ENCODE measurements around the gene AKAP13.

DNA sequence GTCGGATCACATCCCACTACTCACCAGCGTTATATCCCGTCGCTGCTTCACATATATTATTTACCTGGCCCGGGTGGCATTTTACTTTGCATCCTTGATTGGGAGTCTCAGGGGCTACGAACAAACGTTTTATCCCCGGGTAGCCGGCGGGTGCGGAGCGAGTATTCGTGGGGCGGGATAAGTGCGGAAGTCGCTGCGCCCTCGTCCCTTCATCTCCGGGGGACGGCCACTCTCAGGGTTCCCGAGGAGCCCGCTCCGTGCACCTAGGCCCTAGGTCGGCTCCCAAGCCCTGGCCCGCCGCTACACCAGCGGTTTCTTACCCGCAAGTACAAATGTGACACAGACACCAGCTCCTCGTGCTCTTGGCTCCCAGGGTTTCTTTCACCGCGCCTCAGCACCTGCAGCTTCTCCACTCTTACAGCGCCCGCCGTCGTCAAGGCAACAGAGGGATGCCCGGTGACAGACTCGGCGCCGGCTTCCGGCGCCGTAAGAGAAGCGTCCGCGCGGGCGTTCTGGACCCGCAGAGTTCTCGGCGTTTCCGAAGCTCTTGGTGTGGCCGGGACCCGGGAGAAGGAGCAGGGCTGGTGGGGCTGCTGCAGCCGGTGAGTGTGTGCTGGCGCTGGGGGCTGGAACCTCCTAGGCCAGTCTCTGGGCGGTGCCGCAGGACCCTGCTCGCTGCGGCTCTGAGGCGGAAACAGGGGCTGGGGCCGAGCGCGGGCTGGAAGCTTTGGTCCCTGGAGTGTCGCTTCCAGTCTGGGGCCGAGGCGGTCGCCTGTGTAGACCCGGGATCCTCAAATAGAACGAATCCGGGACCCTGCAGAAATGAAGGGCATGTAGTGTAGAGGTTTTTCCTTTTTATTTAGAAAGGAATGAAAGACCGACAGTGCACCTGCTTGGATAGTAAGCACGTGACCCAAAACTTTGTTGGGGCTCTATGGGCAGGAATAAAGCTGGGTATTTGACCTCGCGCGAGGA lies 155.6 kb upstream of the GOLGA6L4 start:
- RRBS, result 9% methylated on average over 15 of the region's 75 CpGs

GRCh38 chr15:84421912-84422355 lies 178.9 kb upstream of the ZSCAN2 start:
- RRBS, result no CpG with 5 or more reads among the region's 36 CpGs

DNA sequence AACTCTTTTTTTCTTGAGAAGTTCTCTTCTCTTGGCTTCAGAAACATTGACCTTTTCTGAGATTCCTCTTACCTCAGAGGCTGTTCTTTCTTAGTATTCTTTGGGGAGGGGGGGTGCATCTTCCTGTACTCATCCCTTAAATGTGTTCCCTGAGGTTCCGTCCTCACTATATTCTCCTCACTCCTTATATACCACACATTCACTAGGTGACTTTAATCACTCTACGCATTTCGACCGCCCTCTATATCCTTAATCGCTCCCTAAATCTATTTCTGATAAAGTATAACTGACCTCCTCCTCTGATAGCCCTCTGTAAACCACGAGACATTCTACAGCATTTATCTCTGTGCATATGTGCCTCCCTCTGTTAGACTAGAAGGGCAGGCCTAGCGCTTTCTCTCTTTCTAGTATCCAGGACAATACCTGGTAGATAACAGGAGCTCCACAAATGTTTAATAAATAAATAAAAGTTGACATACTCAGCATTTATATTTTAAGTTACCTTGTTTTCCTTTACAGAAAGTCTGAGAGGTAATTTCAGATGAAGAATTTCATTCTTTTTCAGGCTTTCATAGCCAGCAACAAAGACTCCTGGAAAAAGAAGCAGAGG lies 1.8 kb downstream of the WDR73 start:
- RRBS, result no CpG with 5 or more reads among the region's 7 CpGs

DNA sequence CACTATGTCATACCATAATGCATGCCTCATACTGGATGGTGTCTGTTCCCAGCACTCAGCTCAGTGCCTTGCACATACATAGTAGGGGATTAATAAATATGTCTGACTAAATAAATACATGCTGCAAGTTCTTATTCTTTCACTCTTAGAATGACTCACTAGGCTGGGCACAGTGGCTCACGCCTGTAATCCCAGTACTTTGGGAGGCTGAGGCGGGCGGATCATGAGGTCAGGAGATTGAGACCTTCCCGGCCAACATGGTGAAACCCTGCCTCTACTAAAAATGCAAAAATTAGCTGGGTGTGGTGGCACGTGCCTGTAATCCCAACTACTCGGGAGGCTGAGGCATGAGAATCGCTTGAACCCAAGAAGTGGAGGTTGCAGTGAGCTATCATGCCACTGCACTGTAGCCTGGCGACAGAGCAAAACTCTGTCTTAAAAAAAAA lies 12.7 kb upstream of the ZNF592 start:
- RRBS, result no CpG with 5 or more reads among the region's 8 CpGs

DNA sequence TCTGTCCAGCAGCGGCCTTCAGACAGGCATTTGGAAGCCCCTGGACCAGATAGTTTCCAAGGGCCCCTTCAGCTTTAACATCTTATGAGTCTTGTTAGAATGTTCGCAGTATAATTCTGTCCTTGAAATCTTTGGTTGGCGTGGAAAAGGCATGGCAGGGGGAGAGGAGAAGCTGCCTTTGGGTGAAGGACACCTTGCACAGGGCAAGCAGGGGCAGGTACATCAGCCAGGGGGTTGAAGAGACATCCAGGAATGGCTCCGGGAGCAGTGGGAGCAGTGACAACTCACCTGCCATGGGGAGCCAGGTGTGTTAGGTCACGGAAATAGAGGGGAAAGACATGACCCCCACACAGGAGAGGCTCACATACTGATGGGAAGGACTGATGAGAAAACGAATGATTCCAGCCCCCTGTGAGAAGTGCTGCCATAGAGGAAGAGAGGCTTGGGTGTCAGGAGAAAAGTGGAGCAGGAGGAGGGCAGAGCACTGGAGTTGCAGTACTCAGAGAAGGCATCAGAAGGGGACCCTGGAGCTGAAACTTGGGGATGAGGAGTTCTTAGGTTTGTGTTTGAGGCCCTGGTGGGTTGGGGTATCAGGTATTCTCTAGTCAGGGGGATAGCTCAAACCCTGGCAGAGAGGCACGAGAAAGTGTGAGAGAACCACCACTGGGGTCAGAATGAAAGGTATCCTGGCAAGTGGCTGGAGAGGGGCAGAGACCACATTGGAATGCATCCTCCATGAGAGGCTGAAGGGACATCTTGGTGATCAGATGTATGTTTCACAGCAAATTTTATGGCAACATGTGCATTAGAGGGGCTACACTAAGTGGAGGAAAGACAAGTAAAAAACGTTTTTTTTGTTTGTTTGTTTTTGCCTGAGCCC lies 22.7 kb downstream of the ZNF592 start:
- RRBS, result no CpG with 5 or more reads among the region's 8 CpGs

DNA sequence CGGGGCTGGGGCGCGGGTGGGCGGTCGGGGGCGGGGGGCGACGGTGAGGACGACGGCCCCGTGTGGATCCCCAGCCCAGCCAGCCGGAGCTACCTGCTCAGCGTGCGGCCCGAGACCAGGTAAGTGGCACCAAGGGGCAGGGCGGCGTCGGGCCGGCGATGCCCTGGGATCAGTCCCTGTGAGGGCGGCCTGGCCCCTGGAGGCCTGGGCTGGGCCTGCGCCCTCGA lies 234 bp downstream of the ALPK3 start:
- RRBS, result 75% methylated on average over 4 of the region's 23 CpGs

DNA sequence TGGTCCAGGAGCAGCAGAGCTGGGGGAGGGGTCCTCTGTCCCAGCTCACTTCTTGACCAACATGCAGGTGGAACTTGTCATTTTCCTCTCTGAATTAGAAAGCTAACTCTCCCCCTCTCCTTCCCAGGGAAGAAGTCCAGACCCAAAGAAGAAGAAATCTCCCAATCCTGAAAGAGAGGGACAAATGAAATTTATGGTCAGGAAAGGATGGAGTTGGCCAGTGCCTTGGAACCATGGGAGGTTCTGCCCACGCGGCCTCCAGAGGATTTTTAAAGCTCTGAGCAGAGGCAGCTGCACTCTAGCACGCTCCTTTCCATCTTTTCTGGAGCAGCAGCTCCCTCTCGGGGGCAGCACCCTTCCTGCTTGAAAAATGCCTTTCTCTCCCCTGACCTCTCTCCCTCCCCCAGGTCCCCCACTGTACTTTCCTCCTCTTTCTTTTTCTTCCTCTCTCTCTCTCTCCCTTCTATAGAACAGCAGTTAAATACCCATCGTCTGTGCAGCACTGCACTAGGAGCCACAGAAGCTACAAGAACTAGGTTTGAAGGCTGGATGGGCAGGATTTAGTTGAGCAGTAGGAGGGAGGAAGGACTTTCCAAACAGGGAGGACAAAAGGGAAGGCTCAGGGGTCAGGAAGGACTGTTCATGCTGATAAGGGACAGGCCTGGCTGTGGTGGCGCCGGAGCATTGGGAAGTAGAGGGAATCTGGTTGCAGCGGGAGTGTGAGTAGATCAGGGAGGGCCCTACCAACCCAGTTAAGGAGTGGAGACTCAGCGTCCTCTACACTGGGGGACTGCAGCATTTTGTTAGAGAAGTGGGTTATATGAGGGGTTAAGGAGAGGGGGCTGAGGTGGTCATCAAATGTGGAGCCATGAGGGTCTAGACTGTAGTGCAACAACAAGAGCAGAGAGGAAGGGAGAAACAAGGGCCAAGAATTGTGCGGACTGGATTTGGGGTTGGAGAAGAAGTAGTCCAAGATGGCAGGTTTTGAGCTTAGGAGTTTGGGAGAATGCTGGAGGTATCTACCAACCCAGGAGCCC lies 4.5 kb downstream of the ALPK3 start:
- RRBS, result no CpG with 5 or more reads among the region's 10 CpGs

DNA sequence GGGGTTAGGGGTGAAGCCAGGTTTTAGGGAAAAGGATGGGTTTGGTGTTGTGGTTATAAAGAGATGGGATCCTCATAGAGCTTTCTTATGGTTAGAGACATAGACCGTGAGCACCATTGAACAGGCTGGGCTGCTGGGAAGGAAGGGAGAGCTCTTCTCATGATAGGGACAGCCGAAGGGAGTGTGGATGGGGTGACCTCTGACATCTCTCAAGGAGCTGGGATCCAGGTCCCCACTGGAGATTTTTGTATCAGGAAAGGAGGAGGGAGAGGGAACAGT lies 5.1 kb downstream of the ALPK3 start:
- RRBS, result no CpG with 5 or more reads among the region's 2 CpGs

DNA sequence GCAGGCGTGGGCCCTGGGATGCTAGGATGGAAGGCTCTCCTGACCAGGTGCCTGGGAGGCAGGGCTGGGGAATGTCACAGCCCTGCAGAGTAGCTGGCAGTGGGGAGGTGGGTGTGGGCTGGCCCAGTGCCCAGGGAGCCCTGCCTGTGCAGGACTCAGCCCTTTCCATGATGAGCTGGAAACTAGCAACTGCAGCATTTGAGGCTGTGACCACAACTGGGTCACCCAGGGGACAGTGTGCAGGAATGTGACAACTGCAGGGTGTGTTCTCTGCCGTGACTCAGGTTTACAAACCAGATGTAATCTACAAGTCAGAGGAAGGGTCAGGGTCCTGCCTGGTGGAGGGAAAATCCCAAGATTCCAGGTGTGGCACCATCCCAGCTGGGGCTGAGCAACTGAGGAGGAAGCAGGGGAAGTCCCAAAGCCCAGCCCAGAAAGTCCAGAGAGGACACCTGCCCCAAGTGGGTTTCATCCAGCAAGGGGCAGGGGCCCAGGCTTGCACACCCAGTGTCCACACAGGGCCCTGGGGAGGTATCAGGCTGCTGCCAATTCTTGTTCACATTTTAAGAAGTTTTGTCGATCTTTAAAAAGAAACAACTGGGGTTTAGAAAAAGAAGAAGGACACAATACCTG lies 45.5 kb downstream of the SLC28A1 start:
- RRBS, result no CpG with 5 or more reads among the region's 3 CpGs

DNA sequence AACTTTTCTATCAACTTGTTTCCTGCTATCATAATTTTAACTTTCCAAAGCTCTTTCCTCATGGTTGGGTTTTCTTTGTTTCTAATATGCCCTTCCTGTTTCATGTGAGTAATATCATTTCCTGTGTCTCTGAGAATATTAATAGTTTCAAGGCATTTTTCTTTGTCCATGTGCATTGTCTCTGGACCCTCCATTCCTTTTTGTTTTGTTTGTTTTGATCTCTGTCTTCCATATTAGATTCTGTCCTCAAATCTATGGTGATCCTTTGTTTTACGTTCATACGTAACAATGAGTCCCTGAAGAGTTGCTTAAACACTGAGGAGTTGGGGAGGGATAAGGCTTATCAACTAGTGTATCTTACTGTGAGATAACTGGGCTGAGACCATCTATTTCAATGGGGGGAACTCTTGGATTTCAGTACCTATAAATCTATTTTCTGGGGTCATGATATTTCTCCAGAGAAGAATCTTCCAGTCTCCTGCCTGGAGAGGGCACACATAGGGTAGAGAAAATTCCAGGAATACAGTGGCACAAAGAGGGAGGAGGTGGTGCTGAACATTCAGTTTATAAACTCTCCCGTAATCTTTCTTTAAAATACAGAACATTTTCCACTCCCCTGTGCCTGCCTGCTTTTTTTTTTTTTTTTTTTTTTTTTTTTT lies 21.9 kb upstream of the PDE8A start:
- RRBS, result no CpG with 5 or more reads among the region's 3 CpGs

- RRBS, result no CpG with 5 or more reads among the region's 6 CpGs
Measured at GRCh38 chr15:84992335-84993162, 10.9 kb downstream of the PDE8A start.

- RRBS, result no CpG with 5 or more reads among the region's 3 CpGs
Measured at GRCh38 chr15:85000002-85000499, 18.4 kb downstream of the PDE8A start.

DNA sequence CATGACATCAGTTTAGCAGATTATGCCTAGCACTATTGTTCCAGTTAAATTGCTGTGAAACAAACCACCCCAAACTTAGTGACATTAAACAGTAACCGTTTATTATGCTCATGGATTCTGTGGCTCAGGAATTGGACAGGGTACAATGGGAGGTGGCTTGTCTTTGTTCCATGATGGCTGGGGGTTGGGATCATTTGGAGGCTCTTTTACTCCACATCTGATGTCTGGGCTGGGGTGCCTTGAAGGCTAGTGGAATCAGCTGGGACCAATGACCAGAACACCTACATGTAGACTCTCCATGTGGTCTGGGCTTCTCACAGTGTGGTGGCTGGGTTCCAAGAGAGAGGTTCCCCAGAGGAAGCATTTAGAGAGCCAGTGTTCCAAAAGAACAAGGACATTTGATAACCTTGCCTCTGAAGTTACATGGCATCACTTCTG lies 44.5 kb downstream of the PDE8A start:
- RRBS, result no CpG with 5 or more reads among the region's 1 CpG

- RRBS, result no CpG with 5 or more reads among the region's 2 CpGs
Measured at GRCh38 chr15:85032705-85033394, 51.2 kb downstream of the PDE8A start.

DNA sequence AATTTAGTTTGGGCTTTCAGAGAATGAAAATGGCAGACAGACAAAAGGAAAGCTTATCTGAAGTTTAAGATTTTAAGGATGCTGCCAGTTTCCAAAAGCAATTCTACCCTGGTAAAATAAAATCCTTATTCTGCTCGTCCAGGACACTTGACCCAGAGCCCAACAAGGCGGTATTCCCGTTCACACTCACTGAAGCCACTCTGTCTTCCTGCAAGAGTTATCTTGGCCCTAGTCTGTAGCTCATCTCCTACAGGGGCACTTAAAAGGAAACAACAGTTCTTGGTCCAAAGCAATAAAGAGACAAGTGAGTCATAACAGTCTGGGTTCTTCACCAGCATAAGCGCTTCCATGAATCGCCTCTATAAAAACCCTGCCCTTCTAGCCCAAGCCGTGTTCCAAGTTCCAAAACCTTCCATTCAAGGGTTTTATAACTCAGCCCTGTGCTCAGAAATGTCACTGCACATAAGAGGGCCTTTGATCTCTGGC lies 64.3 kb upstream of the AKAP13 start:
- RRBS, result no CpG with 5 or more reads among the region's 6 CpGs

DNA sequence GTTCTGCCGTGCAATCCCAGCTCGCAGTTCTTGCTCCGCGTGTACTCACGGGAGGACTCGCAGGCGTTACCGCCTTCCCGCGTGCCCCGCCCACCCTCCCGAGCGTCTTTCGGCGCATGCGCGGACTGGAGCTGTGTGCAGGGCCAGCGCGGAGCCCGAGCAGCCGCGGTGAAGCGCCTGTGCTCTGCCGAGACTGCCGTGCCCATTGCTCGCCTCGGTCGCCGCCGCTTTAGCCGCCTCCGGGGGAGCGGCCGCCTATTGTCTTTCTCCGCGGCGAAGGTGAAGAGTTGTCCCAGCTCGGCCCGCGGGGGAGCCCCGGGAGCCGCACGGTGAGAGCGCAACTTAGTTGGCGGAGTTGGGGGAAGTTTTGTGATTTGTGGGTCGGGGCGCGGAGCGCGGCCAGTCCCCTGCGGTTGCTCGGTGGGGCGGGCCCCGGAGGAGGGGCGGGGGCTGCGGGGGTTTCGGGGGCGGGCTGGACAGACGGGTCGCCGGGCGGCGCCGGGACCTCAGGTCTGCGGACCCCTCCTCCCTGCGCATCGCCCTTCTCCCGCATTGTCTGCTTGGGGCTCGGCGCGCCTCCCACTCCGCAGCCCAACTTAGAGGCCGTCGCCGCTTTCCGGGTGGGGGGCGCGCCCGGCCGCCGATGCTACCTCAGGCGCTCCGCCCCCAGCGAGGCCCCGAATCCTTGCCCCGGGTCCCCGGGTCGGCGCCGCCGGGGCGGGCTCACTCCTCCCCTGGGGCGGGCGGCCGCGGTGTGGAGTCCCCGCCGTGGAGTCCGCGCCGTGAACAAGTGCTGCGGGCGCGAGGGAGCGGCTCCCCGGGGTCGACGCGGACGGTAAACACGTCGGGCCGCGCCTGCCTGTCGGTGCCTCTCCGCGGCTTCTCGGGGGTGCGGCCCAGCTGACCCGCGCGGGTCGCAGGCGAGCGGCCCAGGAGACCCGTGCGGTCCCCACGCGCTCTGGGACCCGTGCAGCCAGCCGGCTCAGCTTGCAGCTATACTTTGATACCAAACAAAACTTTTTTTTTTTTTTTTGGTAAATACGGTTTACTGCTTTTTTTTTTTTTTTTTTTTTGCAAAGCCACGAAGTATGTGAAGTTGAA lies at the start of gene AKAP13:
AKAP13 (plus strand) TSS at position 134 of the 1,101 bp plus-strand sequence.
- RRBS, result 7% methylated on average over 23 of the region's 133 CpGs

- RRBS, result no CpG with 5 or more reads among the region's 12 CpGs
Measured at GRCh38 chr15:85407191-85407938, 27.0 kb downstream of the AKAP13 start.

- RRBS, result no CpG with 5 or more reads among the region's 6 CpGs
Measured at GRCh38 chr15:85413455-85414011, 33.1 kb downstream of the AKAP13 start.

- RRBS, result no CpG with 5 or more reads among the region's 4 CpGs
Measured at GRCh38 chr15:85415536-85416150, 35.2 kb downstream of the AKAP13 start.

GRCh38 chr15:85563036-85563853 lies 182.8 kb downstream of the AKAP13 start:
- RRBS, result no CpG with 5 or more reads among the region's 6 CpGs

All from OVCAR3 (cell line).